ENCODE measurements around a stretch of chr12.

DNA sequence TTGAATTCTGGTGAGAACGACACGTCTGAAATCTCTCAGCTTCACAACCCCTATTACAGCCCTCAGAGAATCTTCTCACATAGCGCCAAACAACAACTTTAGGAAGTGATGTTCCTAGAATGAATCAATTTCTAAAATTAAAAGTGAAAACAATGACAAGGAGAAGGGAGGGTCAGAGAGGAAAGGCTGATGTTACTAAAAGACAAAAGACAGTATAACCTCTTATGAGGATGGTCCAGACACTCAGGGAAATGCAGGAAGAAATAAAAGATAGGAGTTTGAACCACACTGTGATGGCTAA is 270.8 kb upstream of the BTG1 start:
- RRBS: no CpG with 5 or more reads among the region's 3 CpGs

GRCh38 chr12:92466281-92467444 is 236.1 kb upstream of the PLEKHG7 start:
- RRBS: no CpG with 5 or more reads among the region's 14 CpGs

DNA sequence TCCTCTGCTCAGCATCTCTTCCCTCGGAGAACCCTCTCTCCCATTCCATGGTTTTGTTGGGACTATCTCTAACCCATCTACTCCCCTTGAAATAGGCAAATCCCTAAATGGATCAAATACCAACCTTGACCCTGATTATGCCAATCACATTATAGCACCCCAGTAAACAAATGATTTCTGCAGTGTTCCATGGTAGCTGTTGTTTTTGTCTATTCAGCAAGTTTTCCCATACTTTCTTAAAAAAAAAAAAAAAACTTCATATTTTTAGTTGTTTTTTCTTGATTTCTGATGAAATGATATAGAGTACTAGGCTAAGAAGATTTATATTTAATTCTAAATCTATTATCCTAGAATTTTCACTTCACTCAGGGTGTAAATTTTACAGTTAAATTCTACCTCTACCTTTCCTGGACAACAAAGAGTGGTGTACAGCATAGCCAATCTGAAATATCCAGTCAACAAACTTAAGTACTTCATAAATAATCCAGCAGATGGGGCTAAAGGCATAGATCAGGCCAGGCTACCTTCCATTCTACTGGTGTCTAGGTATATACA is 82.1 kb downstream of the PLEKHG7 start:
- RRBS: no CpG with 5 or more reads among the region's 1 CpG

- RRBS: no CpG with 5 or more reads among the region's 1 CpG
These were observed 76.3 kb downstream of the EEA1 start for GRCh38 chr12:92852875-92853074.

GRCh38 chr12:92926964-92927651 is 2.0 kb downstream of the EEA1 start:
- RRBS: no CpG with 5 or more reads among the region's 5 CpGs

GRCh38 chr12:93098085-93098600 is 169.0 kb upstream of the EEA1 start:
- RRBS: no CpG with 5 or more reads among the region's 2 CpGs

- RRBS: 96% methylated on average over 5 of the region's 19 CpGs
These were observed 62.5 kb upstream of the NUDT4 start for GRCh38 chr12:93315121-93315816.

DNA sequence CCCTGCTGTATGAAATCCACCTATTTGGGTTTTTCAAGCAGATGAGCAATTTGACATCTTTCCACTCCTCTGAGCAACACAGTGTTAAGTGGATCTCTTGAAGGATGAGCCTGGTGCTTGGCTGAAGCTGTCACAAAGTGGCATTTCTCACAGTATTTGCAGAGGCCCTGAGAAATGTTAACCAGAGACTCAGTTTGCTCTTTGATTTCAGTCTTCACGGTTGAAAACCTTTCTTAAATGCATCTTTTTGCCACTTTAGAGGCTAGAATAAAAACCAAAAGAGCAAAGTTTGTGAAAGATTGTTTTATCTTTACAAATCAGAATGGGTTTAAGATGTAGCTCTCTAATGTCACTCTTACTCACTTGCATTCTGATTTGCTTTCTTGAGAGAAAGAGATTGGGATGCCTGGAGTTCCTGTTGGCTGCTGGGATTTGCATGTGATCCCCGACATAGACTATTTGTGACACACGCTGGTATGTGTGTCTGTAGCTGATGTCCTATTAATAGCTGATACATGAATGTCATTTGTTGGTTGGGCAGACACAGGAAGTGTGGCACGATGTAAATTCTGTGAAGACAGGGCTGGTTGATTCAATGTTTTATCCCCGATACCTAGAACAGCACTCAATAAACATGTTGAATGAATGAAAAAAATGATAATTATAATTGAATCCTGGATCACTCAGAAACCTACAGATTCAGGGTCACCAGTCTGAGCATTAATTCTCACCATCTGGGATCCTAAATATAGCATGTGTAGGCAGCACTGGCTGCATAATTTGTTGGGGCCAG is 35.8 kb upstream of the SOCS2 start:
- RRBS: no CpG with 5 or more reads among the region's 5 CpGs

DNA sequence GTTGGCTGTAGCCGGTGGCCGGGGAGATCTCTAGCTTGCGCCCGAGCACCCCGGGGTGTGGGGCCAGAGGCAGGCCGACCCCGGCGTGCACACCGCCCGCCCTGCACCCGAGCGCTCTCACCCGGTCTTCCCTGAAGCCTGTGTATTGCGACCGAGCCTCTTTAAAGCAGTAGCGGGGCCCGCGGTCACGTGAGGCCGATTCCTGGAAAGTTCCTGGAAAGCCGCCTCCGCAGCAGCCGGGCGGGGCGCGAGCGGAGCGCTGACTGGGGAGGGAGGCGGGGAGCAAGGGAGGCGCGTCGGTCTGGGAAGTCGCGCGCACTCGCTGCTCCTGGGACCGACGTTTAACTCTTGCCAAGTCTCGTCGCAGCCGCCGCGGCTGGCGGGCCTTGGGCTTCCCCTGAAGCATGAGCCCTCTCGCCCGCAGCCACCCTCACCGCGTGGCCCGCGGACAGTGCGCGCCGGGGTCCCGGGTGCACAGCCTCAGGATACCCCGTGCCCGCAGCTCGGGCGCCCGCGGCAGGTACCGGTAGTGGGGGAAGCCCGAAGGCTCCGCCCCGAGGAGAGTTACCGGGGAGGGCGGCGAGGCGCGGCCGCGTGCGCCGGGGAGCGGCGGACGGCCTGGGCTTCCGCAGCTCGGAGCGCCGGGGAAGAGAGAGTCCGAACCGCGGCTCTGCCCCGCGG is 1.6 kb upstream of the SOCS2 start:
- RRBS: 2% methylated on average over 28 of the region's 85 CpGs

GRCh38 chr12:93823531-93824084 is 146.4 kb downstream of the CRADD start:
- RRBS: no CpG with 5 or more reads among the region's 7 CpGs

DNA sequence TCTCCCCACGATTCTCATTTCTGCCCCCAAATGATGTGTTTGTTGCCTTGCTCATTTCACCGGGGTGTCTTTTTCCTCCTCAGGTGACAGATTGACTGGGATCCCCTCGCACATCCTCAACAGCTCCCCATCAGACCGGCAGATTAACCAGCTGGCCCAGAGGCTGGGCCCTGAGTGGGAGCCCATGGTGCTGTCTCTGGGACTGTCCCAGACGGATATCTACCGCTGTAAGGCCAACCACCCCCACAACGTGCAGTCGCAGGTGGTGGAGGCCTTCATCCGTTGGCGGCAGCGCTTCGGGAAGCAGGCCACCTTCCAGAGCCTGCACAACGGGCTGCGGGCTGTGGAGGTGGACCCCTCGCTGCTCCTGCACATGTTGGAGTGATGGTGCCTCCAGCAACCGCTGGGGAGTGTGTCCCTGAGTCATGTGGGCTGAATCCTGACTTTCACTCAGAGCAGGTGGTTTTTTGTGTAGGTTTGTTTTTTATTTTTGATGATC is 172.8 kb downstream of the CRADD start:
- RRBS: 96% methylated on average over 3 of the region's 16 CpGs

DNA sequence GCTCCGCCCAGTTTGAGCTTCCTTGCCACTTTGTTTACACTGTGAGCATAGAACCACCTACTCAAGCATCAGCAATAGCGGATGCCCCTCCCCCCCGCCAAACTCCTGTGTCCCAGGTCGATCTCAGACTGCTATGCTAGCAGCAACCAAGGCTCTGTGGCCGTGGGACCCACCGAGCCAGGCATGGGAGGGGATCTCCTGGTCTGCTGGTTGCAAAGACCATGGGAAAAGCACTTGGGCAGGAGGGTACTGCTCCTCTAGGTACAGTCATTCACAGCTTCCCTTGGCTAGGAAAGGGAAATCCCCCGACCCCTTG is 140.5 kb upstream of the PLXNC1 start:
- RRBS: no CpG with 5 or more reads among the region's 7 CpGs

DNA sequence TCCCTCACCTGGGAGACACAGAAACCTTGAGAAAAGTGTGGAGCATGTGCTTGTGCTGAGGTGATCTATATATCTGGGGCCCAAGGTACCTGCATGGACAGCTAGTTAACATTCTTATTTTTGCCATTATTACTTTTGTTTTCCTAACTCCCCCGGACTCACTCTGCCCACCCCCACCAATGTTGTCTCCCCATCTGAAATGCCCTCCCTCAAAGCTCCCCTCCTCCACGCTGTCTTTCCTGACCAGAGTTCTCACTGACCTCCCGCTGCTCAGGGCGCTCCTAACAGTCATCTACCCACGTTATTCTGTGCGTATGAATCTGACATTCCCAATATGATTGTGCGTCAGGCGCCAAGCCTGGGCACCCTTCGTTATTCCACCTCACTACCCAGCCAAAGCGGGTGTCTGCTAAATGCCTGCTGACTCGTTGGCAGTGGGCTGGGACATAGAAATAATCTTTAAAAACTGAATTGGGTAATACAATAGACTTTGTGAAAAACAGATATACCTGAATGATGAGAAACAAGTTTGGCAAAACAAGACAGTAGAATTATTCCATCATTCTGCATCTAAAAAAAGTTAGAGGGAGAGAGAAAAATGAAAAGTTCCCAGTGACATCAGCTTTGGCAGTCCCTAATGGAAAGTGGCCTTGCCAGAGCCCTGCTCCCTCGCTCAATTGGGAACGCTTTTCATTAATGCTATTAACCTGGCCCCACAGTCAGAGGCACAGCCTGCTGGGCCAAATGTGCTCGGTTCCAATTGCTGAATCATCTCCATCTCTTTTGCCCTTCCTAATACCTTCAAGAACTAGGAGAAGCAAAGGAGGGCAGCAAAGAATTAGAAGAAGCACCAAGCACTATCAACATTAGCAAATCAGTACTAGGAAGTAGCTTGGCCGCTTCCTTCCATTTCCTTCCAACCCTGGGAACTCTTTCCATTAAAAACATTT is 74.0 kb upstream of the PLXNC1 start:
- RRBS: no CpG with 5 or more reads among the region's 15 CpGs

DNA sequence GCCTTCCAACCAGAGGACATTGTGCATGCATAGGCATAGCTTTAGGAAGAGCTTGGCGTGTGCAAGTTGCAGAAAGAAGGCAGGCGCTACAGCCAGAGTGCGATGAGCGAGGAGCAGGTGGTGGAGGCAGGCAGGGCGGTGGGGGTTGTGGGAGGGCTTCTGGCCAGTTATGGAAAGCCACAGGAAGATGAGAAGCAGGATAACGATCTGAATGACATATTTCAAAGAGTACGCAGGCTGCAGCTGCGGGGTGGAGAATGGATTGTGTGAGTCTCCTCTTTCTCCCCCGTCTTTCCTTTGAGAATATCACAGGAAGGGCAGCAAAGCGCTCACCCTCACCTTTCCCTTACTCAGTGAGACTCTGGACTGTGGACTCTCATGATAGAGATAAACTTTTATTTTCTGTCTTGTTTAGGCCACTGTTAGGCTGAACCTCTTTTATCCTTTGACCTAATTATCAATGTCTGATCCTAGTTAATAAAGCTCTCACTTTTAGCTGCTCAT is 48.7 kb upstream of the PLXNC1 start:
- RRBS: no CpG with 5 or more reads among the region's 10 CpGs

DNA sequence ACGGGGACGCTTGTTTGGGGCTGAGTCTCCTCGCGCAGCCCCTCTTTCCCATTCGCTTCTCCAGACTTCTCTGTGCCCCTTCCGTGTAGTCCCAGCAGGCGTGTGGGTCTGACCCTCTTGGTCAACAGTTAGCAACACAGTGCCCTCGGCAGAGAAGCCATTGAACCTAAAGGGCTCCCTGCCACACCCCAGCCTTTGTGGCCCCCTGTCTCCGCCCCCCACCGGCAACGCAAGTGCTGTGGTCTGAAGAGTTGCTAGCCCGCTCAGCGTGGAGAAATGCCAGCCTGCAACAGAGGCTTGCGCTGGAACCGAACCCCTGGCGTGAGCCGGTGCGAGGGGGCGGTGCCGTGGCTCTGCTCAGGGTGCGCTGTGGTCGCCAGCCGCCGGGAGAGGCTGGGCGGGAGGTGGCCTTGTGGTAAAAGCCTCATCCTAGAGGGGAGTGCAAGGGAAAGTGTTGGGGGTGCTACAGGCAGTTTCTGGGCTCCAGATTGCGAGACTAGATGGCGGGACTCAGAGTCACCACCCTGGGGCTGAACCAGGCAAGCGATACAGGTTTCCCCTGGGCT is 2.0 kb downstream of the PLXNC1 start:
- RRBS: 66% methylated on average over 13 of the region's 28 CpGs

GRCh38 chr12:94152259-94152829 is 4.0 kb downstream of the PLXNC1 start:
- RRBS: no CpG with 5 or more reads among the region's 3 CpGs

DNA sequence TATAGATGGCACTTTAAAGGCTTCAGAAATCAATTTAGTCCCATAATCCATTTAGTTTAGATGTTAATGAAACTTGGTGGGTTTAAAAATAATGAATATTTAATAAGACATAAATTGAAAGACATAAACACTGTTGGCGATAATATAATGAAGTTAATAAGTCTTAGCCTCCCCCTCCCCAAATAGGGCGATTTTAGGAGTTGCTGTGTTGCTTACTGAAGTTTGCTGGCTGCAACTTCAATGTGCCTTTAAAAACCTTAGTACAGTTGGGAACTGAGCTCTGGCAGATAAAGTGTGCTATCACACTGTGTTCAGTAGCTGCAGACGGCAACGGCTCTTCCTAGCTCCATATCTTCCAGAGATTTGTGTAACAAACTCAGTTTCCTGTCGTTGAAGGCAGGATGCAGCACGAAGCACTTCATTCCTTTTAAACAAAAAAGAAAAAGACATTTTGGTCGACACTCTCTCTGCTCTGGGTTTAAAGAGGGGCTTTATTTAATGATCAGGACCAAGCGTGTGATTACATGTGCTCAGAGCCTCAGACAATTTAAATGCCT is 19.6 kb downstream of the PLXNC1 start:
- RRBS: no CpG with 5 or more reads among the region's 8 CpGs

DNA sequence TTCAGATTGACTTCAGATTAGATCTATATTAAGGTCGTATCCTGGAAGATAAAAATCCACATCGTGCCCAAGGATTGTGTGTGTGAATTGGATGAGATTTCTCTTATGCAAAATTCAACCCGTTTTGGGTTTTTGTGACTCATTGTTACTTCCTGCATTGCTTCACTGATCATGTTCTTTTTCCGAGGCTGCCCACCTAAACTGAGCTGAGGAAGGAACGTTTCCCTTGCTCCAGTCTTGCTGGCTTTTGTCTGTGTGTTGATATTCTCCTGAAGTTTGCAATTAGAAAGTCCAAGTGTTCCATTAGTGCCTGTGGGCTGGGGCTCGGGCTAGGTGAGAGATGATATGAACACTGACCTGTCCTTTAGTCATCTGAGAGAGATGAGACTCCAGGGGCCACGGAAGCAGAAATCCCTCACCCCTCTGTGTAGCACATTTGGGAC is 27.7 kb downstream of the PLXNC1 start:
- RRBS: no CpG with 5 or more reads among the region's 7 CpGs

GRCh38 chr12:94186819-94187349 is 38.5 kb downstream of the PLXNC1 start:
- RRBS: 76% methylated on average over 6 of the region's 22 CpGs

Measured in HTR-8/SVneo (cell line).